LUHMES (cell line): ENCODE measurements around a stretch of chr14.

DNA sequence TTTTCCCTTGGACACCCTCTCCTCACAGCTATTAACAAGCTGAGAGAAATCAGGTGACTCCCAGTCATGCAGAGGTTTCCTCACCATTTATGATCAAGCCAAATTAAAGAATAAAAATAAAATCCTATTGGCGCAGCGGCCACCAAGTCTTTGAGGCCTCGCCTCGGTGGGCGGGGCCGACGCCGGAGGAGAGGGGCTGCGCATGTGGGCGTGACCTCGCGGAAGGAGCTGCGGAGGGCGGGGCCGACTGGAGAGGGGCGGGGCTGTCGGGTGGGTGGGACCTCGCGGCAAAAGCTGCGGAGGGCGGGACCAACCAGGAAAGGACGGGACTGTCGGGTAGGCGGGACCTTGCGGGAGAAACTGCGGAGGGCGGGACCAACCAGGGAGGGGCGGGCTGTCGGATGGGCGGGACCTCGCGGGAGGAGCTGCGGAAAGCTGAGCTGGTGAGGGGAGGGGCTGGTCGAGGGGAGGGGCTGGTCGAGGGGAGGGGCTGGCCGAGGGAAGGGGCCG is 1.2 kb upstream of the PPP2R5C start:
- PRO-cap: unidirectional peak, minus-strand start at position 182 of the sequence

DNA sequence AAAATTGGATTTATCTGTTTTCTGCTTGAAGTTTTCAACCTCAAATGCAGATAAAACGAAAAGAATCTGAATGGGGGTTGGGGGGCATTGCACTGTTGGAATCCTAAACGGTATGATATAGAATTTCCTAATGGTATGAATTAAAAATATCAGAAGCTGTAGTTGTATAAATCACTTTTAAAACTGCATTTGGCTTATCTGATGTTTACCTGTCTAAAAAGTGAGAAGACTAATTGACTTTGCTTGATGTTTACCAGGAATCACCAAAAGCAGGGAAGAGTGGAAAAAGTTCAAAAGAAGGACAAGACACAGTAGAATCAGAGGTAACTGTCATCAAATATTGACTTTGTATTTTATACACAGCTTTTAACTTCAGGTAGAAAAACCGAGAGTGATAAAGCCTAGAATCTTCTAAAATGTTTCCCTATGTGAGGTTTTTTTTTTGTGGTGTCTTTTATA is 1.2 kb downstream of the PPP2R5C start:
- PRO-cap: no peak

GRCh38 chr14:101774344-101775365 is 13.1 kb downstream of the PPP2R5C start:
- PRO-cap: bidirectional peak, plus-strand start at chr14:101774650, minus-strand start at chr14:101774519; bidirectional peak, plus-strand start at chr14:101775117, minus-strand start at chr14:101774929

- PRO-cap: no peak
Observed at GRCh38 chr14:101797680-101798275, 36.3 kb downstream of the PPP2R5C start.

DNA sequence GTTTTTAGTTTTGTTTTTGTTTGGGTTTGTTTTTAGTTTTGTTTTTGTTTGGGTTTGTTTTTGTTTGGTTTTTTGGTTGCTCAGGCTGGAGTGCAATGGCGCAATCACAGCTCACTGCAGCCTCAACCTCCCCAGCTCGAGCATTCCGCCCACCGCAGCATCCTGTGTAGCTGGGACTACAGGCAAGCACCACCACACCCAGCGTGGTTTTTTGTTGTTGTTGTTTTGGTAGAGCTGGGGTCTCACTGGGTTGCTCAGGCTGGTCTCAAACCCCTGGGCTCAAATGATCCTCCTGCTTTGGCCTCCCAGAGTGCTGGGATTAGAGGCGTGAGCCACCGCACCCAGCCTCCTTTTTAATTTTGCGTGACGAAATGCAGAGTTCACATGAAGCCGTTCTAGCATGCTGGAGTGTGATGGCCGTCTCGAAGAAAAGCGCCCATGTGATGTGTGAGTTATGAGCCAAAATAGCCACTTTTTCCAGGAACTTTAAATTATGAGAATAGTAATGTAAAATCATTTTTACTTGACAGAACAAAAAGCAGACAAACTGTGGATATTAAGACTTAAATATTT is 58.2 kb downstream of the PPP2R5C start:
- PRO-cap: no peak

DNA sequence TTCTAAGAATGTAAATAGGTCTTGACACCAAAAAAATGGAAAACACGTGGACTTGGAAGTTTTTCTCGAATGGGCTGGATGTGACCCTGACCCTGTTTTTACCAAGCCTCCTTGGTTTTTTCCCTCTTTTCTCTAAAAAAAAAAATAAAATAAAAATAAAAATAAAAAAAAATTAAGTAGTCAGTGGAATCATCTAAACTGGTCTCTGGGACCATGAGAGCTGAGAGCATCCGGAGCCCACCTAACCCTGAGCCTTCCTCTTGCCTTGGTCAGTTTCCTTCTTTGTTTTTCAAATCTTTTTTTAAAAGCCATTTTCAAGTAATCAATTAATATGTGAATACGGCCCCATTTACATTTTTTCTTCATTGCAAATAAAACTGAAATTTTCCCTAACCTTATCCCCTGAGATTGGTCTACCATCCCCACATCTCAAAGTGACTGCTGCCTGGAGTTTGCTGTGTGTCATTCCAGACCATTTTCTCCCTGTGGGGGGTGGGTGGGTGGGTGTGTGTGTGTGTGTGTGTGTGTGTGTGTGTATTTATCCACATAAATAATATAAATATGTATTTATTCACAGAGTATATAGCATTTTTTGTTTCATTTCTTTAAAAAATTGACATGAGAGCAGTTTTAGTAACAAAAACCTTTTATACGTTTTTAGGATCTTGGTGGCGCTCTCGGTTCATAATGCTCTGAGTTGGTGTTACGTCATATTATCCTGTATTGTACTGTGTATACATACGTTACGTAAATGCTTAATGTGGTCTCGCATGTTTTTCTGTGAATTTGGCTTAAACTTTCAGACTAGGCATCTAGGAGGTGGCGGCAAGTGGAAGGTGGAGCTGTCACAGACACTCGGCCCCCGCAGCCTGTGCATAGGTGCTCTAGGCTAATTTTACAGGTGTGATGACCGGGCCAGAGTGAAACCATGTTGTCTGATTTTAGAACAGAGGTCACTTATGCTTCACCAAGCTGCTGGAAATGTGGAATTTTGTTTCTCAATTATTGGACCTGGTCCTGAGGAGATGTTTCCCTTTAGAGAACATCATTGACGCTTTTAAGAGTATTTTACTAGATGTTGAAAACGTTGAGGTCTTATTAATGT is 59.8 kb downstream of the PPP2R5C start:
- PRO-cap: no peak

GRCh38 chr14:101851700-101852219 is 90.3 kb downstream of the PPP2R5C start:
- PRO-cap: no peak

DNA sequence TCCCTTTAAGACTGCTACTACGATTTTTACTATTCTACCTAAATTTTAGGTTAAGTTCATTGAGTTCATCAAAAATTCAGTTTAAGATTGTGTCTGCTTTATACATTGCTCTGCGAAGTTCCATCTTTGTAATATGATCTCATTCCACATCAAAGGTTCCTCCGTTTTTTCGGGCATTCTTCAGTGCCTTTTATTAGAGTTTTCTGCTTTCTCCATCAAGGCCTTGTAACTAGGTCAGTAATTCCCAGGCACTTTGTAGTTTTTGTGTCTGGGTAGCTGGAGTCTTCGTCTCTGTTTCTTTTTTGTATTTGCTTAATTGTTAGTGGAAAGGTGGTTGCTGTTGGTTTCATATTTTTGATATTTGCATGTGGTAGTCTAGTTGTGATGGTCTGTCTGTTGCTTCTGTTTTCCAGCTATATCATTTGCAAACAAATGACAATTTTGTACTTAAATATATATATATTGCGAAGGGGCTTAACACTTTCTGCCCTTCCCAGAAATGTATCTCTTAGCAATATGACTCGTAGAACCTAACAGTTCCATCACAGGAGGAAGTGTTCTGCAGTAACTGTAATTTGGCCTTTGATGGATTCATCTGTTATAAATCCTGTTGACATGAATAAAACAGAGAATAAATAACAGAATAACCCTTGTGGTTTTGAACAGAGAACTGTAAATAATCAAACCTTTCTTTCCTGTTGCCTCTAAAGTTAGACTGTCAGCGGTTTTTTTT is 88.5 kb upstream of the DYNC1H1 start:
- PRO-cap: no peak

DNA sequence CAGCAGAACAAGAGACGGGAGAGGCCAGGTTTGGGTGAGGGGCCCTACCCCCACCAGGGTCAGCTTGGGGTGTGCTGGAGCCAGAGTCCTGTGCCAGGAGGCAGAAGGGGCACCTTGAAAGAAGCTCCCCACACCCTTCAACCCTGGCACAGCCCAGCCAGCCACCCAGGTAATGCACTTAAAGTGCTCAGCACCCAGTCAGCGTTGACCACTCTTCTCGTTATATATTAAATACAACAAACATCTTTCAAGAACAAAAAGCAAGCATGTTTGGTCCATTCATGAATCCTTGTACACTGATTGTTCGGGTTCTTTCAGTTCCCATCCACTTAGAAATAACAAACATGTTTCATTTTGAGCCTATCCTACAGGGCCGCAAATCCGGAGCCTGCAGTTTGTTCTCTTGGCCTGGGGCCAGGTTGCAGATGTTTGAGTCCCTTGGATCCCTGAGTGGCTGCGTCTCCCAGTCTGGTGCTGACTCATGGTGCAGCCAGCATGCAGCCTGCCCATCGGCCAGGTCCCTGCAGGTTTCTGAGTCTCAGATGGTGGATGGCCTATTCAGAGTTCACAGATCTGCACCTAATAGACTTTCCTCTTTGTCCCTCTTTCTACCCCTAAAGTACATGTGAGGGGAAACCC is 2.0 kb upstream of the DYNC1H1 start:
- PRO-cap: no peak

- PRO-cap: no peak
Observed at GRCh38 chr14:101965215-101965623, 846 bp downstream of the DYNC1H1 start.

DNA sequence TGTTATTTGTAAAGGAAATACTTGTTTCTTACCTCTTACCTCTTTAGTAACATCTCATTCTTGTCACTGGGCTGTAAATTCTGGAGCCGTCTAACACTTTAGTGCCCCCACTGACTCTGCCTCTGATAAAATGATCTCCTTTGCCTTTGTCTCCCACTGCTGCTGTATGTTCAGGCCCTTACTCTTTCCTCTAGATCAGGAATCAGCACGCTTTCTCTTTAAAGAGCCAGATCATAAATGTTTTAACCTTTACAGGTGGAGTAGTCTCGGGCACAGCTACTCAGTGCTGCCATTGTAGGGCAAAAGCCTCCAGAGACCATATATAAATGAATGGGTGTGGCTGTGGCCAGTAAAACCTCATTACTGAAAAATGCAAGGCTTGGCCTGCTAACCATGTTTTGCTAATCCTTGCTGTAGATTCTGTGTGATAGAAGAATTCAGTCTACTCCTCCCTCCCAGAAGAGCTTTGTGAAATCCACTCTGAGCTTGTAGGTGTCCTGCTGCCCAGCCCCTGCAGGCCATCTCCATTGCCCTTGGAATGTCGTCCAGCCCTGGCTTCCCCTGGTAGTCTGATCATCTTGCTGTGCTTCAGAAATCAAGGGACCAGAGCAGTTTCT is 58.2 kb downstream of the HSP90AA1 start:
- PRO-cap: no peak

- PRO-cap: no peak
Observed at GRCh38 chr14:102079792-102080111, 7.1 kb downstream of the HSP90AA1 start.

- PRO-cap: no peak
Observed at GRCh38 chr14:102083453-102084209, 3.2 kb downstream of the HSP90AA1 start.

DNA sequence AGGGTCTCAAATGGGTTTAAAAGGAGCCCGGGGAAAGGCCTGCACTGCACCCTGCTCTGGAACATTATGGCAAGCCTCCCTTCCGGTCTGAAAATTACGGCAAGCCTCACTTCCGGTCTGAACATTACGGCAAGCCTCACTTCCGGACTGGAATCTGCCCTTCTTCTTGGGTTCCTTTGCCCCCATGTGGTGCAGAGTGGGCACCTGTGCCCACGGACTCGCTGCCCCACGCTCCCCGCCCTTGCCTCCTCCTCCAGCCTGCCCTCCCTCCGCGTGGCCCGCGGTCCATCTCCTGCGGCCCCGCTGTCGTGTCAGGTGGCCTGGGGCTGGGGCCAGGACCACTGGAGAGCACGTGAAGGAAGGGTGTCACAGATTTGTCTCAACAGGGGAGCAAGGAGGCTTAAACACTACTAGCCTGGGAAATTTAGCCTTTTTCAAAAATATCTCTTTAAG is 77.4 kb downstream of the MOK start:
- PRO-cap: no peak

- PRO-cap: no peak
Observed at GRCh38 chr14:102246116-102246315, 58.9 kb downstream of the MOK start.

DNA sequence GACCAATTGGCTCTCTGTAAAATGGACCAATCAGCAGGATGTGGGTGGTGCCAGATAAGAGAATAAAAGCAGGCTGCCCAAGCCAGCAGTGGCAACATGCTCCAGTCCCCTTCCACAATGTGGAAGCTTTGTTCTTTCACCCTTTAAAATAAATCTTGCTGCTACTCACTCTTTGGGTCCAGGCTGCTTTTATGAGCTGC is 6.4 kb downstream of the MOK start:
- PRO-cap: no peak

GRCh38 chr14:102320059-102320751 is 659 bp downstream of the ZNF839 start:
- PRO-cap: bidirectional peak, plus-strand start at chr14:102320414, minus-strand start at chr14:102320305

DNA sequence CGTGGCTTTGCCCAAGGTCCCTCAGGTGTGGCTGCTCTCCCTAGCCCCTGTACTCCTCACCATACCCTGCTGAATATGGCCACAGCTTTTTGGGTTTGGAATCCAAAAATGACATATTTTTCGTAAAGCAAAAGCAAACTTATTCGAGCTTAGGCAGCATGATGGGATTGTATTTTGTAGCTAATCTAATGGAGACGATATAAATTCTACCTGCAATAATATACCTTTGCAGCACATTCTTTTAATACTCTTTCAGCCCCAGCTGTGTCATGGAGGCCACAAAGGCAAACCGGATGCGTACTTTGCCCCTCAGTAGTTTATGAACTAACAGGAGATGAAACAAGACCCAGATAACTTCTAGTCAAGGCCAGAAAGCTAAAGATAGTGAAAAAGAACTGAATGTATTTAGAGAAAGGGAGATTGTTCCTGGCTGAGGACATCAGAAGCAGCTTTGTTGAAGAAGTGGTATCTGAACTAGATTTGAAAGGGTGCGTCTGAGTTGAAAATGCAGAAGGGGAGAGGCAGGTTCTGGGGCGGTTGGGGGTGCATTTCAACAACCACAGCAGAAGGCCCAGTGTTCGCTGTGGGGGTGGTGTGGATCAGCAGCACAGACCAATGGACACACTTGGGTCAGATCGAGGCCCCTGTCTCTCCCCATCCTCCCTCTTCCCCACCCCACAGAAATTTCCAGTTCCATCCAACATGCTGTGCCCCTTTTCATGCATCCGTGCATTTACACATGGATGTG is 2.0 kb downstream of the ZNF839 start:
- PRO-cap: no peak

DNA sequence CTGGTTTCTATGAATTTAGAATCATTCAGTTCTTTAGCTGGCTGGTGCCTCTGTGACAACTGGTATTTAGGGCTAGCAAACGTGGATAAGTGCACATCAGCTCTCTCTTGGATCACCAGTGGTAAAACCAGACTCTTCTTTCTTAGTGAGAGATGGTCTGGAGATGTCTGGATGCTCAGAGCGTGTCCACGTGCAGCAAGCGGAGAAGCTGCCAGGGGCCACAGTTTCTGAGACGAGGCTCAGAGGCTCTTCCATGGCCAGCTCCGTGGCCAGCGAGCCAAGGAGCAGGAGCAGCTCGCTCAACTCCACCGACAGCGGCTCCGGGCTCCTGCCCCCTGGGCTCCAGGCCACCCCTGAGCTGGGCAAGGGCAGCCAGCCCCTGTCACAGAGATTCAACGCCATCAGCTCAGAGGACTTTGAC is 68.9 kb downstream of the TECPR2 start:
- PRO-cap: no peak

- PRO-cap: no peak
Observed at GRCh38 chr14:102504546-102505203, 4.9 kb downstream of the ANKRD9 start.